Bile duct (tissue), 1 donor: ENCODE results near the genes AFF4, VDAC1 and CAMLG.

- PRO-cap, result no peak
These were observed 1.5 kb downstream of the AFF4 start for GRCh38 chr5:132961920-132962296.

- PRO-cap, result bidirectional peak, plus-strand start at chr5:132963424, minus-strand start at chr5:132963330; bidirectional peak, plus-strand start at chr5:132963735, minus-strand start at chr5:132963529
These were observed at the start of gene AFF4 for GRCh38 chr5:132963187-132964282. Gene AFF4, minus strand, starts transcription at chr5:132963634.

DNA sequence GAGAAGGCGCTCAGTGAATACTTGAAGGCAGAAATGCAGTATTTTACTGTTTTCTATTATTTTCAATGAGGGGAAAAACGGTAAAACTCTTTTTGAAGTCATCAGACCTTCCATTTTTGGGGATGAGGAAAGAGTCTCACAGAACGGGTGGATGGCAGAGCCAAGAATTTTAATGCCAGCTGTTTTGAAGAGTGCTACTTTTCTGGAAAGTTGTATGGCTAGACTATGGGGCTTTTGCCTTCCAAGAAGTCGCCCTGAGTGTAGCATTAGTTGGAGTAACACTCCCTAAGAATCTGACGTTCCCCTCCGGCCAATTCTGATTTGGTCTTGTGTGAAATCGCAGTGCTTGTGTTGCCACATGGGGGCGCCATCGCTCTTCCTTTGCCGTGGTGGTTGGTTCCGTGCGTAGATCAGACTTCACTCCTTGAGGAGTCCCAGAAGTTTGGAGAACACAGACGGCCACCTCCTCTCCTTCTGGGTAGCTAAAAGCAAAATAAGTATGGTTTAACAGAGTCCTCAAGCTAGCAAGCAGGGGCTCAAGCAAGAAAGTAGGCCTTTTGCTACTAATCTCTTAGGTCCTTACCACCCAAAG, 59.3 kb downstream of the HSPA4 start:
- PRO-cap, result no peak

DNA sequence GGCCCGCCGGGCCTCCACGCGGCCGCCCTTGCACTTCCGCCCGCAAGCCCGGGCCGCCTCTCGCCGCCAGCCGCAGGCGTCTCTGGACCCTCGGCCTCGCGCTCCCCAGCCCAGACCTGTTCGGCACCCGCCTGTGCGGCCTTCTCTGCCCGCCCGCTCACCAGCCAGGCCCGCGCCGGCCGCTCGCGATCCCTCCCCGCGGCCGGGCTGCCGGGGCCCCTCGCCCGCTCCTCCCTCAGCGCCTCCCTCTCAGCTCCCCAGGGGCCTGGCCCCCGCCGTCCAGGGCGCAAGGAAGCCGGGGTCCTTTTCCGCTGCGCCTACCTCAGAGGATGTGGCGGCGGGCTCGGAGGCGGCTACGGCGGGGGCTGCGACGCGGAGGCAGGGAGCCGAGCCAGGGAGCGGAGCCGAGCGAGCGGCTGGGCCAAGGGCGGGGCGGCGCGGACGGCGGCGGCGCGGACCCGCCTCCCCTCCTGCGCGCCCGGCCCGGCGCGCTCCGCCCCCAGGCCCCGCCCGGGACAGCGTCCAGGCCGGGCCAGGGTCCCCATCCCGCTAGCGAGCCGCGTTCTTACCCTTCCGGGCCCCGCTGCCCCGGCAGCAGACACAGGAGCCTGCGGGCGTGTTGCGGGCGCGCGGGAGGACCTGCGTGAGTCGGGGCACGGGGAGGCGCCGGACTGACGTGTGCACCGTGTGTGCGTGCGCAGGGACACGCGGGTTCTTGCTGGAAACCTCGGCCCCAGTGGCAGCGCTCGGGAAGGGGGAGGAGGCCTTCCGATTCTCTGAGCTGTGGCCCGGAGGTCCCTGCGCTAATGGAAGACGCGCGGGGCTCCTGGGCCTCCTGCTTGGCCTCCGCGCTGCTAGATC, at the start of gene VDAC1:
Gene VDAC1 (minus strand): TSS at position 650 of the 861 bp plus-strand sequence.
- PRO-cap, result bidirectional peak, plus-strand start at position 518 of the sequence, minus-strand start at position 367 of the sequence

DNA sequence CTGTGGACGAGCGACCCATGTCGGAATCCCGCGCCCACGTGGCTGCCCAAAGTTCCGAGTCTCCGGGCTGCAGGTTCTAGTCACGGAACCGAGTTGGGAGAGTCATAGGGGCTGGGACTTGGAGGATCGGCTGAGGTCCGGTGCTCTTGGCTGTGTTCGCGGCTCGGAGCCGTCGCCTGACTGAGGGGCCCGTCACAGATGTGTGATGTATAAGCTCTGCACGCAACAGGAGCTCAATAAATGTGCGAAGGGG, 684 bp upstream of the TCF7 start:
- PRO-cap, result no peak

DNA sequence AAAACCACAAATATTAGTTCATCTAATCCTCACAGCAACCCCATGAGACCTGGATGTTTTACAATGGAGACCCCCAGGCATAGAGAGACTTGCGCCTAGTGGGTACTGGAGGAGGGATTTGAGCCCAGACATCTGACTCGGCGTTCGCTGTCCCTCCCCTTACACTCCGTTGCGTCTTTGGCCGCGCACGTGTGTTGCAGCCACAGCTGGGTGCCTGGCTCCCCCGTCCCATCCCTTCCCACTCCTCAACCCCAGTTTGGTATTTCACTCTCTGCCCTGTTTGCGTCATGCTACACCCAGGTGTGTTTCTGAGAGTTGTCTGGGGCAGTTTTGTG, 13.4 kb downstream of the TCF7 start:
- PRO-cap, result no peak

DNA sequence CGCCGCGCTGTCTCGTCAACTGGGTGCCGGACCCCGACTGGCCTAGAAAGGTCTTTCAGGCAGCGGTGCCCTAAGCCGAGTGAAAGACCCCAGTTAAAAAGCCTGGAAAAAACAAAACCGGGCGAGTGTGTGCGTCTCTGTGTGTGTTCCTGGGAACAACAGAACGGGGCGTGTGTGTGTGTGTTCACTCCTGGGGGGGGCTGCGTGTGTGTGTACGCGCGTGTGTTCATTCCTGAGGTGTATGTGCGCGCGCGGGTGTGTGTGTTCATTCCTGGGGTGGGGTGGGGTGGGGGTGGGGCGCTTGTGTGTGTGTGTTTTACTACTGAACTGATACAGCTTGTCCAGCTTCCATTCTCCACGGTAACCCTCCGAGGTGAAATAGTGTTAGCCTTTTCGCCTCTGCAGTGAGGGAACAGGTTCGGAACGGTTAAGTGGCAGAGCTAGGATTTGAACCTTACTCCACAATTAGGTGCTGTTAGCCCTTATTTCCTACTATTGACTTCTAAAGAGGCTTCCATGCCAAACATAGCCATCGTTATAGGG, 497 bp upstream of the SKP1 start:
- PRO-cap, result bidirectional peak, plus-strand start at position 124 of the sequence, minus-strand start outside the sequence; unidirectional peak, minus-strand start at position 243 of the sequence

DNA sequence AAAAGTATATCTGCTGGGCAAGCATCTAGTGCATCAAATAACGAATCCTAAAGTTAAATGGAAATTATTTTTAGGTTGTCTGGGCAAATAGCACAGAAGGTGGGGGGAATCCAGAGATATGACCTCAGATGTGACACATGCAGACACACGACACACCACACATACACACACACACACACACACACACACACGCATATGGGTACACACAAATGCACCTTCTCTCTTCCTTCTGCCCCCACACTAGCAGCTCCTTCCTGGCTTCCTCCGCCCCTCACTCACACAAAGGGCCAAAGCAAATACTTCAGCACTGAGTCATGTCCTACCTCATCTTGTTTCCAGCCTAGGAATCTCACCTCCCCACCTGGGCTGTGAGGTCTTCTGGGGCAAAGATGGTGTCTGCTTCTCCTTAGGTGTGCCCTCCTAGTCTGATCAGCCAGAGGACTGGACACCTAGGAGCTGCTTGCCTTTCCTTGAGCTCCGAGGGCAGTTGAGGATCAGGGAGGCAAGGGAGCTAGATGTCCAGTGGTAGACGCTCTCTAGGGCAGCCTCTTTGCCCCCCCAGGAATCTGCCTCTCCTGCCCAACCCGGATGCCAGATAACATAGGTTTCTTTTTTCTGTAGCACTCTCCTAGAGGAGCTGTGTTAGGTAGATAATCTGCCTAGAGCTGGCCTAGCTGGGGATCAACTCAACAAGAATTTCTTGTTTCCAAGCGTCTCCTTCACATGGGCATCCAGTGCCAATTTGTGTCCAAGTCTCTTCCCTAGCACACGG, 14.3 kb upstream of the JADE2 start:
- PRO-cap, result no peak

- PRO-cap, result no peak
These were observed 28.5 kb downstream of the JADE2 start for GRCh38 chr5:134553913-134554411.

DNA sequence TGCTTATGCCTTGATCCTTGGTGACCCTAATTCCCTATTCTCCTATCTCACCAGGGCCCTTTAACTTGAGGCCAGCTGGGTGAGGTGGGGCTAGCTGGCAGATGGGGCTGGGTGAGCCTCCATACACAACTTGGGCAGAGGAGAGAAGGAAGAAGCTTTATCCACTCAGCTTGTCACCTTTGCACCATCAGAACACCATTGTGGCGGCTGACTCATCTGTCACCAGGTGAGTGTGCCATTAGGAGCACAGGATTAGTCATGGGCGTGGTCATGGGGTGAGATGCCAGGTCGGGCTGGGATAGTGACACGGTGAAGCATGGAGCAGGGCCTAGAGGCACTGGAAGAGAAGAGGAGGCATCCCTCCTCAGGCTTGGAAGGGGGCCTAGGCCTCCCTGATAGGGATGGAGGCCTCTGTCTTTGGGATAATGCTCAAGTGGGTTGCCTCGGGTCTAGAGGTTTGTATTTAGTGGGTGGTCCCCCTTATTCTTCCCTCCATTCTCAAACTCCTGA, 41.3 kb downstream of the SAR1B start:
- PRO-cap, result no peak

GRCh38 chr5:134634303-134634622, 1.6 kb upstream of the SAR1B start:
- PRO-cap, result no peak

- PRO-cap, result no peak
These were observed 864 bp upstream of the SEC24A start for GRCh38 chr5:134647535-134648306.

- PRO-cap, result bidirectional peak, plus-strand start at chr5:134738556, minus-strand start at chr5:134738324
These were observed at the start of gene CAMLG for GRCh38 chr5:134738152-134738927. Gene CAMLG, plus strand, starts transcription at chr5:134738548.

DNA sequence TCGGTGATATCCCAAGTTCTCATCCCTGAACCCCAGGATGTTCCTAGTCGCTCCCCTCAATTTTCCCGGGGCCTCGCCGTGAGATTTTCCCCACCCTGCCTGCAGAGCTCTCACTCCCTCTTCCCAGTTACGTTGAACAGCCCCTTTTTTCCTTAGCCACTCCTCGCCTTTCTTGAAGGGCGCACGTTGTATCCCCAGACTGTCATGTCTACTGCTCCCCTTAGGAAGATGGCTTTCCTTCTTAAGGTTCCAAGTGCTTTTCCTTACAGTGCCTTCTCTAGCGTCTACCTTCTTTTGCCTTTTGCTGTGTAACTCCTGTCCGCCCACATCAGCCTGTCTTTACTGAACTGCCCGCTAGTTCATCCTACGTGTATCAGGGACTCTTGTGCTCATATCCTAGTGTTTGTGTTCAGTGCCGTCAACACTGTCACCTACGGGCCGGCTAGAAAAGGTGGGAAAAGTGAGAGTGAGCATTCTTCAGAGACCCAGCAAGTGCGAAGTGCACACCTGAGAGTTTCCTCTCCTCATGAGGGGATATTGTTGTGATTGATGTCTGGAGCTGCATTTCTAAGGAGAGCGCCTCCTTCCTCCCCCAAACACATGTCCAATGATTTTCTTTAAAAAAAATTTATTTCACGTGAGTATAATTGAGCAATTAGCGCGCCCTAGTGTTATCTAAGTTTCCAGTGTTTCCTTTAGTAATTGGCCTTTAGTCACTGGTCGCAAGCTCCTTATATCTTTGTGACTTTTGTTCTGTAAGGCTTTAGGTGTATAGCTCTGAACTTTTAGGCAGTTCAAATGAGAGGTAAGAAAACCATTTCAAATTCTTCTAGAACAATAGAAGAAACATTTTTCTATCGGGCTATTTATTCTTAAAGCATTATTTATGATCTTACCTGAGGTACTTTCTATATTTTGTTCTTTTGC, 843 bp downstream of the CAMLG start:
- PRO-cap, result unidirectional peak, minus-strand start at position 344 of the sequence; unidirectional peak, minus-strand start at position 375 of the sequence

DNA sequence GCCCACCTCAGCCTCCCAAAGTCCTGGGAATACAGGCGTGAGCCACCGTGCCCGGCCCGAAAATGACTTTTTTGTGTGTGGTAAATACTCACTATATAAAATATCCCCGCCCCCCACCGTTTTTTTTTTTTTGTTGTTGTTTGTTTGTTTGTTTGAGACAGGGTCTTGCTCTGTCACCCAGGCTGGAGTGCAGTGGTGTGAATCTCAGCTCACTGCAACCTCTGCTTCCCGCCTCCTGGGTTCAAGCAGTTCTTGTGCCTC, 39.4 kb downstream of the DDX46 start:
- PRO-cap, result no peak

GRCh38 chr5:134873415-134873896, 715 bp upstream of the TXNDC15 start:
- PRO-cap, result no peak

GRCh38 chr5:134948693-134949217, 19.0 kb upstream of the CATSPER3 start:
- PRO-cap, result no peak

DNA sequence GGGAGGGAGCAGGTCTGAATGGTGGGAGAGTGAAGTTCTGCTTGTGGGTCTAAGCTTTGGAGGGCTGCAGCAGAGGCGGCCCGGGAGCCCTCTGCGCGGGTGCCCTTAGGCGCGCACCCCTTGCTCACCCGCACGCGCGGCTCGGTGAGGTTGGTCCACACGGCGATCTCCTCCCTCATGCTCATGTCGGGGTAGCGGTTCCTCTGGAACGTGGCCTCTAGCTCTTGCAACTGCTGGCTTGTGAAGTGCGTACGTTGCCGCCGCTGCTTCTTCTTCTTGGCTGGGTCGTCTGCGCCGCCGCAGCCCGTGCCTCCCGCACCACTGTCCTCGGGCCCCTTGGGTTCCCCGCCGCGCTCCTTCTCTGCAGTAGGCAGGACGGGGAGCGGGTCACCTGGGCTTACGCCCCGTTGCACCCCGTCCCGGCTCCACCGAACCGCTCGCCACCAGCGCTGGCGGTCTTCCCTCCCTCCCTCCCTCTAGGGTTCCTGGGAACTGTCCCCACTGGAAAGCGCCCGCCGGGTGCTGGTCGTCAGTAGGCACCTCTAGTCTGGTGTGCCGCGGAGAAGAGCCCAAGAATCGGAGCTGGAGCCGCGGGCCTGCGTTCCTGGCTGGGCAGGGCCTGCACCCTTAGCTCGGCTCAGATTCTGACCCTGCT, 2.8 kb downstream of the PITX1 start:
- PRO-cap, result no peak

- PRO-cap, result no peak
These were observed 151.4 kb upstream of the PITX1 start for GRCh38 chr5:135185268-135186065.

DNA sequence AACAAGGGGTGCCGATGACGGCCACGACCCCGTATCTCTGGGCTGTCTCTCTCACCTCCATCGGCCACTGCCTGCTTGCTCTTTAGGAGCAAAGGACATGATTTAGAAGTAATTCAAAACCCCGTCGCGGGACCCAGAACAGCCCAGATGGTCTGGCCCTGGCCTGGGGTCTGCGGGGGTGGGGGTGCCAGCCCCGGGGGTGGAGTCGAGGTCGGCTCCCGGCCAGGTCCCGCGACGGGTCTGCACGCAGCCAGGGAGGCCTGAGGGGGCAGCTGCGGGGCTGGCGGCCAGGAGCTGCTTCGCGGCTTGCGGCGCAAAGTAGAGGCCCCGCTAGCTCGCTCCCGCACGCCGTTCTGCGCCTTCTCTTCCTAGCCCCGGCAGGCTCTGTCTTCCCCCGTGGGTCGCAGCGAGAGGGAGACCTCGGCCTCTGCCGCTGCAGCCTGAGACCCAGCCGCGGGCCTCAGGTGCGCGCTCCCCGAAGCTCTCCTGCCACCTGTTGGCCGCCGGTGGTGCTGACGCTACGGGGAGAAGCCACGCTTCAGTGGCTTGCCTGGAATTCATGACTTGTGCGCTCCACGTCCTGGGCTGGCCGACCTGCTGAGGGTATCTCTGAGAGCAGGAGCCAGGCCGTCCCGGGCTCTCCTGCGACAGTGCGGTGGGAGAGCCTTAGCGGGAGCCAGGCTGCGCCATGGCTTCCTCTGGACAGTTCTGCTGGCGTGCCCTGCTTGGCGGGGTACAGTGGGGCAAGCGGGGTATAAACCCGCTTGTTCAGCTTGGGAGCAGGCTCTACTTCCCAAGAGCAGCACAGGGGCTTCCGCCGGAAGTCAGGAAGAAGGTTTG, 157.2 kb upstream of the PITX1 start:
- PRO-cap, result unidirectional peak, minus-strand start at position 386 of the sequence